ENCODE results near the genes ORM2, TMEM268 and TEX53.

- PRO-cap: no peak
Measured at GRCh38 chr9:113868168-113868535, 8.0 kb upstream of the ZNF618 start.

DNA sequence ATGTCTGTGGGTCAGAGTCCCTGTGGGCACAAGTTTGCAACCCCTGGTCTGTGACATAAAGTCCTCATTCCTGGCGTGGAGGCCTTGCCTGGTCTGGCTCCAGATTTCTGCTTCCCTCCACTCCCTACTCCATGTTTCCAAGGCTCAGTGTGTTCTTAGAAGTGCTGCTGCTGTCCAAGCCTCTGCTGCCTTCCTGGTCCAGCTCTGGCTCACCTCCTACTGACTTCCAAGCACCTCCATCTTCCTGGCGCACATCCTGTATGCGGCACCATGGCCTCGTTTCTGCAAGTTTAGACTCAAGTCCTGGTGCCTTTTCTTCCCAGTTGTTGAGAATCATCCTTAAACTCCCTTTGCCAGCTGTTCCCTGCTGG is 88.7 kb downstream of the AMBP start:
- PRO-cap: no peak

GRCh38 chr9:114097993-114099184 is 703 bp downstream of the KIF12 start:
- PRO-cap: unidirectional peak, minus-strand start at chr9:114098376; unidirectional peak, minus-strand start at chr9:114098427; unidirectional peak, plus-strand start at chr9:114098835; unidirectional peak, plus-strand start at chr9:114098862; unidirectional peak, minus-strand start at chr9:114099066

GRCh38 chr9:114174633-114175854 is 19.7 kb downstream of the COL27A1 start:
- PRO-cap: no peak

GRCh38 chr9:114205284-114205655 is 49.9 kb downstream of the COL27A1 start:
- PRO-cap: no peak

GRCh38 chr9:114288106-114288863 is 34.6 kb upstream of the ORM1 start:
- PRO-cap: no peak

DNA sequence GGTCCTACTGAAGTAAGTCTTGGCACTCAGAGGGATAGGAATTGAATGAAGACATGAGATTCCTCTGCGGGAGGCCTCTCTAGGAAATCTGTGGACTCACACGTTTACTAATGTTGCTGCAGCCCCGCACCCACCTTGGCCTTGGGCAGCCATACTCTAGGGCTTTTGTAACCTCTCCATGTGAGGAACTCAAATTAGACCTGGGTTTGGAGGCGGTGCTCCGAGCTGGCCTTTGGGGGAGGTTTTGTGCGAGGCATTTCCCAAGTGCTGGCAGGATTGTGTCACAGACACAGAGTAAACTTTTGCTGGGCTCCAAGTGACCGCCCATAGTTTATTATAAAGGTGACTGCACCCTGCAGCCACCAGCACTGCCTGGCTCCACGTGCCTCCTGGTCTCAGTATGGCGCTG is at the start of gene ORM2:
ORM2 (plus strand) TSS at position 365 of the 409 bp plus-strand sequence.
- PRO-cap: no peak

- PRO-cap: no peak
Measured at GRCh38 chr9:114344269-114344653, 14.6 kb downstream of the ORM2 start.

- PRO-cap: bidirectional peak, plus-strand start at chr9:114349313, minus-strand start at chr9:114349093
Measured at GRCh38 chr9:114348506-114349580, 19.2 kb downstream of the ORM2 start.

- PRO-cap: no peak
Measured at GRCh38 chr9:114363883-114364712, 23.7 kb downstream of the AKNA start.

- PRO-cap: no peak
Measured at GRCh38 chr9:114367583-114368589, 19.9 kb downstream of the AKNA start.

DNA sequence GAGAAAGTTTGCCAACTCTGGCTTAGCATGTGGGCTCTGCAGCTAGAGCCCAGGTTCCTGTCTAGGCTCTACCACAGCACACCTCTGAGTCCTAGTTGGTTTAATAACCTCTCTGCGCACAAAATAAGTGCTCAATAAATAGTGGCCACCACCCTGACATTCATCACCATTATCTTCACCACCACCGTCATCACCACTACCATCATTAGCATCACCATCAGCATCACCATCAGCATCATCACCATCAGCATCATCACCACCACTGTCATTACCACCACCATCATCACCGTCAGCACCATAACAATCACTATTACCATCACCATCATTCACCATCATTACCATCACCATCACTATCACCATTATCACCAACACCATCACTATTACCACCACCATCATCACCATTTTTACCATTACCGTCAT is 18.3 kb downstream of the AKNA start:
- PRO-cap: no peak

DNA sequence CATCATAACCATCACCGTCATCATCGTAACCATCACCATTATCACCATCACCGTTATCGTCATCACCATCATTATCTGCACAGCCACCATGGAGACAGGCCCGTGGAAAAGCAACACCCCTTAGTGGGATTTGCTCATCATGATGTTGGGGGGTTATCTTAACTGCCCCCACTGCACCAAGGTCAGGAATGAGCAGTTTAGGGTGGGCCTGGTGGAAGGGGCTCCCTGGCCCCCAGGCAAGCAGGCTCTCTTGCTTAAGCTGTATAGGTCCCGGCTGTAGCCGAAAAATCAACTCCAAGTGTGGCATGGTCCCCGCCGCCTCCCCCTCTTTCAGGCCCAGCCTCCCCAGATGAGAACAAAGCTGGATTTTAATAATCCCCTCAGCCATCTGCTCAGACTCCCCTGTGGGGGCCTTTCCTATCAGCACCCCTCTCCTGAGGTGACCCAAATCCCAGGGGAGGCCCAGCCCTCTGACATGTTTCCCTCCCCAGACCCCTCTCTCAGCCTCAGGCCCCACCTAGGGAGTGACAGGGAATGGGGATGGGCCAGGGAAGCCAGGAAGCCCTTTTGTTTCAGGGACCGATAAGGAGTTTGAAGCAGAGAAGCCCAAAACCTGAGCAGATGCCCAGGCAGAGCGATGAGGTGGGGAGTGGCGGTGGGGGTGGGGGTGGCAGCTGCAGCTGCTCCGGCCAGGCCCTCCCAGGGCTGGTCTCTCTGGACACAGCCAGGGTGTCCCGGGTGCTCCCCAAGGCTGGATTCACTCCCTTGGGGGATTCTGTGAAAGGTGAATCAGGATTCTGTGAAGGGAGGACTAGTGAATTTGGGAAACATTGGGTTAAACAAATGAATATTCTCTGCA is 17.7 kb downstream of the AKNA start:
- PRO-cap: unidirectional peak, plus-strand start at position 395 of the sequence

- PRO-cap: bidirectional peak, plus-strand start at chr9:114589123, minus-strand start at chr9:114588972
Measured at GRCh38 chr9:114589085-114589462, 1.5 kb downstream of the ATP6V1G1 start.

- PRO-cap: no peak
Measured at GRCh38 chr9:114592243-114592893, 4.8 kb downstream of the ATP6V1G1 start.

GRCh38 chr9:114611056-114612035 is at the start of gene TMEM268:
TMEM268 (plus strand) TSS chr9:114611291.
- PRO-cap: bidirectional peak, plus-strand start at chr9:114611360, minus-strand start at chr9:114611228; bidirectional peak, plus-strand start at chr9:114611595, minus-strand start at chr9:114611533; unidirectional peak, minus-strand start at chr9:114611921

GRCh38 chr9:114643569-114644797 is 13.6 kb downstream of the TEX53 start:
- PRO-cap: no peak

GRCh38 chr9:114657610-114658207 is at the start of gene TEX53:
TEX53 (minus strand) TSS chr9:114657805.
- PRO-cap: no peak

- PRO-cap: no peak
Measured at GRCh38 chr9:114820818-114821017, 14.9 kb upstream of the TNFSF15 start.

GRCh38 chr9:114893039-114893599 is 37.3 kb downstream of the TNFSF8 start:
- PRO-cap: no peak

Measured in H9 (cell line).